ENCODE results near the genes DEFB115, DEFB118, DEFB121 and POFUT1.

GRCh38 chr20:31257489-31257961, at the start of gene DEFB115:
Gene DEFB115 (plus strand): TSS chr20:31257664.
- PRO-cap = no peak

- PRO-cap = no peak
Observed at GRCh38 chr20:31332820-31333019, 24.3 kb upstream of the DEFB116 start.

DNA sequence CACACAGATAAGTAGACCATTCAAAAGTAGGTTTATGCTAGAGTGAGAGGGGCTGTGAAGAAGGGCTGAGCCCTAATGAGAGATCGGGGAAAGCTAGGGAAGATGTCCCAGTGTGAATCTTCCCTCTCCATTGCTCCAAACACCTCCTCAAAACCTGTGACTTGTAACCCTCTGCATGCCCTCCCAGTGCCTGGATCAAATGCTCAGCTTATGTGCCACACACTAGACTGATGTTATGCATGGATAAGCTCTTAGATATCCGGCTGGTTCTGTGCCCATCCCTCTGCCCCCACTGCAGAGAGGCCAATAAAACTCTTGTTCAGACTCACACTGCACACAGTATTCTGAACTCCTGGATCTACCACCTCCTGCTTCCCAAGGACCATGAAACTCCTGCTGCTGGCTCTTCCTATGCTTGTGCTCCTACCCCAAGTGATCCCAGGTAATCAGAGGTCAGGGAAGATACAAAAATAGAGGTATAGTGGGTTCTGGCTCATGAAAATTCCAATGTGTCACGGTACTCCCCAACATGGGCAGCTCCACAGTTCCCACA, at the start of gene DEFB118:
Gene DEFB118 (plus strand): TSS at position 335 of the 553 bp plus-strand sequence.
- PRO-cap = no peak

GRCh38 chr20:31406061-31406662, at the start of gene DEFB121:
Gene DEFB121 (minus strand): TSS chr20:31406215.
- PRO-cap = no peak

GRCh38 chr20:31488118-31488553, 13.0 kb downstream of the REM1 start:
- PRO-cap = unidirectional peak, plus-strand start at chr20:31488416

GRCh38 chr20:31560529-31561770, 13.8 kb downstream of the MCTS2 start:
- PRO-cap = no peak

GRCh38 chr20:31595624-31596617, 9.2 kb upstream of the ID1 start:
- PRO-cap = bidirectional peak, plus-strand start at chr20:31596183, minus-strand start at chr20:31595982; bidirectional peak, plus-strand start at chr20:31596336, minus-strand start at chr20:31596227

DNA sequence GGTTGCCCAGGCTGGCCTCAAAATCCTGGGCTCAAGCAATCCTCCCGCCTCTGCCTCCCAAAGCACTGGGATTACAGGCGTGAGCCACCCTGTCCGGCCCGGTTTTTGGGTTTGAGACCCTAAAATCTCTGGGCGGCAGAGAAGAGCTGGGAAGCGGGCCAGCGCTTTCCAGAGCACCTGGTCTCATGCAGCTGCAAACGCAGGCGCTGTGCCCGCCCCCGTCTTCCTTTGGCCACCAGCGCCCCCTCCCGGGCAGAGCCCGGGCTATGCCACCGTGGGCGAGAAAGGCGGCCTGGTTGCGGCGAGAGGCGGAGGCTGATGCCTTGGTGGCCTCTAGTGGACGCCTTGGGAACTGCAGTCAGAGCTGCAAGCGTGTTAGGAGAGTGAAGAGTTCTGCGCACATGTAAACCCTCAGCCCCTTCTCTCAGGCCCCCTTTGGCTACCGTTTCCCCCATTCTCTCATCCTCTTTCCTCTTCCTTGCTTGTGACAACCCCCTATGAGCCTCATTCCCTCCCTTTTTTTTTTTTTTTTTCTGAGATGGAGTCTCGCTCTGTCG, 7.7 kb downstream of the ID1 start:
- PRO-cap = no peak

GRCh38 chr20:31675629-31676352, 38.1 kb downstream of the COX4I2 start:
- PRO-cap = no peak

DNA sequence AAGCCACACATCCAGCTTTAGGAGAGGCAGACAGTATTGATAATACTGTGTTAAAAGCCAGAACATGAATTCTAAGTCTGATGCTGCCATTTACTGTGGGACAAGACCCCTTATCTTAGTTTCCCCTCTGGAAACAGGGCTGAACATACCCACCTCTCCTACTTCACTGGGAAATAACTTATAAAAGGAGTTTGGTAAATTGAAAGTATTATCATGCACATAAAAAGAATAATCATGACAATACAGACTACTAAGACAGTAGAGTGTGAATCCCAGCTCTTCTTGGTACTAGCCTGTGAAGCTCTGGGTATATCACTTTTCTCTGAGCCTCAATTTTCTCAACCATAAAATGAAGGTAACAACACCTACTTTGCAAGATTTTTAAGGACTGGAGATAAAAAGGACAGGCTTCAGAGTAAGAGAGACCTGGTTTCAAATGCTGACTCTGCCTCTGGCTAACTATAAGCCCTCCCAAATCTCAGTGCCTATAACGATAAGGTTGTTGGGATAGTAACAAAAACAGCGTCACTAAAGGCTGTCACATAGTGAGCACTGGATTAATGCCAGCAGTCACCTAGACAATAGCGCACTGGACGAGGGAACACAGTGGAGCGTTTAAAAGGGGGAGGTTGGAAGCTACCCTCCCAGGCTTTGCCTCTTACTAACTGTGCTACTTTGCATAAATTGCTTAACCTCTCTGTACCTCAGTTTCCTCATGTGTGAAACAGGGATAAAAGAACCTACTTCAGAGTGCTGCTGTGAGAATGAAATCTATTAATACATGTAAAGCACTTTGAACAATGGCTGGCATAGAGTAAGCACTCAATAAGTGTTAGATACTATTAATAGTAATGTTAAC, 10.8 kb downstream of the BCL2L1 start:
- PRO-cap = bidirectional peak, plus-strand start at position 606 of the sequence, minus-strand start at position 461 of the sequence

- PRO-cap = unidirectional peak, plus-strand start at chr20:31719364
Observed at GRCh38 chr20:31719213-31719587, 3.5 kb downstream of the BCL2L1 start.

- PRO-cap = bidirectional peak, plus-strand start at chr20:31747824, minus-strand start at chr20:31747739
Observed at GRCh38 chr20:31747518-31747966, 8.5 kb downstream of the TPX2 start.

DNA sequence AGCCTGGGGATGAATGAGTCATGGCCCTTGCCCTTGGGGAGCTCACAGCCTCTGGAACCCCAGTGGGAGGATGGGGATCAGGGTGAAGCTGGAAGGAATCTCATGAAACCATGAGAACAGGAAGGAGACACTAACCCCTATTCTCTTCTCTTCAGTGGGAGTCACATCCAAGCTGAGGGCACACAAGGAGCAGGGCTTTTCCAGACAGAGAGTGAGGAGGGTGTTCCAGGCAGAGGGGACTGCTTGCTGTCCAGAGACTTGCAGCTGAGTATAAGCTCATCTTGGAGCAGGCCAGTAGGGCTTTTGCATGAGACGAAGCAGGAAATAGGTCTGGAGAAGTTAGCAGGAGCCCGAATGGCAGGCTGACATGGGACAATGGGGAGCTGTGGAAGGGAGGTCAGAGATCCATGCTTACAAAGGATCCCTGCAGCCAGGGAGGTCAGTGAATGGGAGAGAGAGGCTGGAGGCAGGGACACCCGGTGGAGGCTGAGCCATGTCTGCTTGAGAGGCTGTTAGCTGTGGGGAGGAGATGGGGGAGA, 7.4 kb downstream of the FOXS1 start:
- PRO-cap = bidirectional peak, plus-strand start at position 210 of the sequence, minus-strand start at position 245 of the sequence

DNA sequence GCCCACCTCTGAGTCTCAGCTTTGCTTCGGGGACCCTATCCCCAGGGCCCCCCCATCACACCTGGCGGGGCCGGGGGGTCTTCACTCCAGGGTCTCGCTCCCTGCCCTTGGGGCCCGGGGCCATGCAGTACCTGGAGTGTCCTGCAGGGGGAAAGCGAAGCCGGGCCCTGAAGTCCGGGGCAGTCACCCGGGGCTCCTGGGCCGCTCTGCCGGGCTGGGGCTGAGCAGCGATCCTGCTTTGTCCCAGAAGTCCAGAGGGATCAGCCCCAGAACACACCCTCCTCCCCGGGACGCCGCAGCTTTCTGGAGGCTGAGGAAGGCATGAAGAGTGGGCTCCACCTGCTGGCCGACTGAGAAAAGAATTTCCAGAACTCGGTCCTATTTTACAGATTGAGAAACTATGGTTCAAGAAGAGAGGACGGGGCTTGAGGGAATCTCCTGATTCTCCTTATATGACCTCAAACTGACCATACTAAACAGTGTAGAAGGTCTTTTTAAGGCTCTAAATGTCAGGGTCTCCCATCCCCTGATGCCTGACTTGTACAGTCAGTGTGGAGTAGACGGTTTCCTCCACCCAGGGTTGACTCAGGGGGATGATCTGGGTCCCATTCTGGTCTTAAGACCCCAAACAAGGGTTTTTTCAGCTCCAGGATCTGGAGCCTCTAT, 20.6 kb upstream of the HCK start:
- PRO-cap = no peak

DNA sequence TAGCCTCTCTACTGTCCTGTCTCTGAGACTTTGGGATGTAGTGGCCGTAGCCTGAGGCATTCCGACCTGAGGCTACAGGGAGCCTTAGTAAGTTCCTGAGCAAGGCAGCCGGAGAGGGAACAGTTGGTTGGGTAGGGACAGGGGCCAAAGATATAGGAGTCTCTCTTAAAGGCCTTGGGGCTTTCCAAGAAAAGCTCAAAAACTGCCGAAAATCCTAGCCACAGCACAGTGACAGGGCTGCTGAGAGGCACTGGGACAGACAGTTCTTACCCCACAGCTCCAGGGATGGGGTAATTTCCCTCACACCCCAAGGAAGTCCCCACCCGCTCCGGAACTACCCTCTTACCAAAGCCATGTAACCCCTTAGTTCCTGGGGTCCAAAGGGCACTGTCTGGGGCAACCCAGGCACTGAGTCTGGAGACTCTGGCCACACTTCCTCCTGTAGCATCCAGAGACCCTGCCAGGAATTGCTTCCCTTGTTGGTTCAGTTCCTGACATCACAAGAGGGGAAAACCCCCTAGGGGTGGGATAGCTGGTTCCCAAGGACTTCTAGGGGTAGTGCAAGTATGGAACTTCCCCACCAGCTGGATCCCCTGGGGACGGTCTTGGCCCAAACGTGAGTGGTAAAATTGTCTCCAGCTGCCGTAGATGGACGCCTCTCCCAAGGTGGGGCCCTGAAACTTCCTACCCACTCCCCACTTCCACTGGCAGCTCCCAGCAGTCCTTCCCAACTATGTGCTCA, 17.5 kb upstream of the HCK start:
- PRO-cap = no peak

GRCh38 chr20:32091815-32092388, 17.6 kb upstream of the TM9SF4 start:
- PRO-cap = no peak

DNA sequence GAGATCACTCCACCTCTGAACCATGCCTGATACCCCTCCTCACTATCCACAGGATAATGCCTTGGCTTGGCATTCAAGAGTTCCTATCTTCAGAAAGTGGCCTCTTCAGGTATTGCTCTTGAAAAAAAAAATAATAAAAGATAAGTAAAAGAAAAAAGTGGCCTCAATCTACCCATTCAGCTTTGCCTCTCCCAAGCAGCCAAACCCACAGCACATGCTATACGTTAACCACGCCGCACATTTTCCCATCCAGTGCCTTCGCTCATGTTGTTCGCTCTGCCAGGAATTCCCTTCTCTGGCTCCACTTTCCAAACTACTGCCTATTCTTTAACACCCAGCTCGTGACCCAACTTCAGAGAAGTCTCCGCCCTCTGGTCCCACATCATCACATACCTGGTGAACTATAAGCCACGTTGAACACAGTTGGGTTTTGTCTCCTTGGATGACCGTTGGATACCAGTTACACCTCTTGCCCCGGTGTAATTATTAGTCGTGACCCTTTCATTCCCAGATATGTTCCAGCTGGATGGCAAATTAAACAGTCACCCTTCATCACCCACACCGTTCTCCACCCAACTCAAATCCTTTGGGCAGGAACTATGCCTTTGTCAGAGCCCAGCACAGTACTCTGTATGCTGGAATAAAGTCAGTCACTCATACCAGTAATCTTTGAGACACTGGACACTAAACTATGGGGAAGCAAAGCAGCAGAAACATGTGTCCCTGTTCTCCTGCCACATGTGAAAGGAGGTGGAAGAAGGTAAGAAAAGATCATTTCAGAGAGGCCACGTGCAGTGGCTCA, 22.7 kb downstream of the PLAGL2 start:
- PRO-cap = no peak

- PRO-cap = bidirectional peak, plus-strand start at chr20:32207880, minus-strand start at chr20:32207741
Observed at GRCh38 chr20:32207550-32208562, at the start of gene POFUT1. Gene POFUT1 (plus strand): TSS chr20:32207880.

- PRO-cap = no peak
Observed at GRCh38 chr20:32363315-32364146, 5.4 kb downstream of the ASXL1 start.

- PRO-cap = no peak
Observed at GRCh38 chr20:32457884-32458811, 100.0 kb downstream of the ASXL1 start.

All from cardiac septum (tissue), 1 donor.